NCI-H460 (cell line): ENCODE results near the gene HS3ST6.

DNA sequence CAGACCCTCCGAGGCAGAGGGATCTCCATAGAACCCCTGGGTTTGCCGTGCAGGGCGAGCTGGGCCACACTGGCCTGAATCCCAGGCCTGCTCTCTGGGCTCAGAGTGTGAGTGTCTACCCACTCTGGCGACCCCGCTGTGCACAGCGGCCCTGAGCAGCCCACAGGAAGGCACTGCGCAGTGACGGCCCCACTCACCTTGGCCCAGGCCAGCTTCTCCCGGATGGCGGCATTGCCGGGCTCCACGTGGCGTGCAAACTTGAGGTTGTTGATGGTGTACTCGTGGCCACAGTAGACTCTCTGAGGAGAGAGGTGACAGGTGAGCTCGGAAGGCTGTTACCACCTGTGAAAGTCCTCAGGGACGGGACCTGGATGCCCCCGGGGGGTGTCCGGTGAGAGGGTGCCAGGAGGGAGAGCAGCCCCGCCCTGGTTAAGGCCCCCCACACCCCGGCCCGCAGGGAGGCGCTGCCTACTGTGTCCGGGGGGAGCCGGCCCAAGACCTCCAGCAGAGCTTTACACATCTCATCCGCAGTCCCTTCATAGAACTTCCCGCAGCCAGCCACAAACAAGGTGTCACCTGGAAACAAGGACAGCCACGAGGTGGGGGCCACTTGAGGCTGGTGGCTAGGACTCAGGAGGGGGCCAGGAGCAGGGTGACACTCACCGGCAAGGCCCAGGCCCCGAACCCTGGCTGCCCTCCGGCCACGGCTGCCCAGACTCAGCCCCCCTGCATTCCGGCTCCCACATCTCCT lies 9.8 kb downstream of the HAGH start:
RAMPAGE:
- cytosol, long total RNA: no peak
- long total RNA: no peak
- nucleus, long total RNA: no peak

RAMPAGE:
- cytosol, long total RNA: no peak
- long total RNA: no peak
- nucleus, long total RNA: no peak
Observed at GRCh38 chr16:1839443-1840050, 12.5 kb downstream of the FAHD1 start.

GRCh38 chr16:1918306-1918770 lies at the start of gene HS3ST6:
HS3ST6 (minus strand) TSS chr16:1918415.
RAMPAGE:
- cytosol, long total RNA: no peak
- long total RNA: no peak
- nucleus, long total RNA: no peak

RAMPAGE:
- cytosol, long total RNA: start-site peak on the minus strand at chr16:1962747-1962903, 120 and 750 reads in 2 replicates
- long total RNA: no peak
- nucleus, long total RNA: no peak
Observed at GRCh38 chr16:1962247-1962954, 2.2 kb downstream of the RPS2 start.

RAMPAGE:
- cytosol, long total RNA: no peak
- long total RNA: no peak
- nucleus, long total RNA: no peak
Observed at GRCh38 chr16:1996824-1997811, 7.3 kb downstream of the SYNGR3 start.

DNA sequence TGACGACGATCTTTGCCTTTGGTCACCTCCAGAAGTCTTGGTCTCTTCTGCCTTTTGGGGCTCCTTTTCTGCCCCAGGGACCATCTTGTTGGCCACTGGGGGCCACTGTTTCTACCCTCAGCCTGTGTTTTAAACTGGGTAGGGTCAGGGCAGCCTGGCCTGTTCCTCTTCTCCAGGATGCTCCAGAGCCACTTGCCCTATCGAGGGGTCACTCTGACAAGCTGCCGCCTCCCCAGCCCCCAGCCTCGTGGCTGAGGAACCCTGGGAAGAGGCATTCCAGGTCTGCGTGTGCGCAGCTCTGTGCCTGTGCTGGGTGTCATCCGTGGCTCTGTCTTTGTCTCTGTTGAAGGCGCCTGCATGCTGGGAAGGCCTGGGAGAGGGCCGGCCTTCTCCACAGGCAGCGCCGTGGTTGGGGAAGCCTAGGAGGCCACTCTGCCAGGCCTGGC lies 3.2 kb downstream of the NHERF2 start:
RAMPAGE:
- cytosol, long total RNA: no peak
- long total RNA: no peak
- nucleus, long total RNA: no peak

DNA sequence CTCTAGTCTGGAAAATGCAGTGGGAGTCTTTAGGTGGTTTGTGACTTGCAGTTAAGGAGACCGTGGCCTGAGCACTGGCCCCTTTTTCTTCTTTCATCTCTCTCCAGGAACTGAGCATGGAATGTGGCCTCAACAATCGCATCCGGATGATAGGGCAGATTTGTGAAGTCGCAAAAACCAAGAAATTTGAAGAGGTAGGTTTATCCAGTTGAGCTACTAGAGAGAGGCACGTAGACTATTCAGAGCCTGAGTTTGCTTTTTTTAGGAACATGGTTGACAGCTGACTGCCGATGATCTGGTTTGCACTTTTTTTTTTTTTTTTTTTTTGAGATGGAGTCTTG lies 2.5 kb downstream of the TSC2 start:
RAMPAGE:
- cytosol, long total RNA: no peak
- long total RNA: no peak
- nucleus, long total RNA: no peak

RAMPAGE:
- cytosol, long total RNA: no peak
- long total RNA: no peak
- nucleus, long total RNA: no peak
Observed at GRCh38 chr16:2055828-2056528, 8.2 kb downstream of the TSC2 start.

RAMPAGE:
- cytosol, long total RNA: no peak
- long total RNA: no peak
- nucleus, long total RNA: no peak
Observed at GRCh38 chr16:2121770-2122312, 13.9 kb downstream of the PKD1 start.

DNA sequence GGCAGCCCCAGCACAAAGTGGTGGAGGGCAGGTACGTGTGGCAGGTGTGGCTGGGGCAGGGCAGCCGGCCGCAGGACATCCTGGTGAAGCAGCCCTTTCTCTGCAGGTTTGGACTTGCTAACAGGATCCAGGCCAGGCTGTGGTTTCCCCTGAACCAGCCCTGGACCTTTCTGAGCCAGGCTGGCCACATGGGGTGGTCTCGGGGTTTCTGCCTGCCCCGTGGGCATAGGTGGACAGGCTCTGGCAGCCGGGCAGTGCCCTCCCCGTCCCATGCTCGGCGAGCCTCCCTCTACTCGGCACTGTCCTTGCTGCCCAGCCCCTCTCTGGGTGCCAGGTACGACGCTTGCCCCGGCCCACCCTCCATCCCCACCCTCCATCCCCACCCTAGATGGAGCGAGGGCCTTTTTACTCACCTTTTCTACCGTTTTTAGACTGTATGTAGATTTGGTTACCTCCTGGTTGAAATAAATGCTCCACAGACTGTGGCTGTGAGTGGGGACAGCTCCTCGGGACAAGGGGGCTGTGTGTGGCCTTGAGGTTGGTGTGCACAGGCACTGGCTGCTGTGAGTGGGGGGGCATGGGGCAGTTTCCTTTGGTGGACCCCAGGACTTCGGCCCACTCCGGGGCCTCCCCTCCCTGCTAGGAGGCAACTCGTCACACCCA lies 19.8 kb downstream of the CASKIN1 start:
RAMPAGE:
- cytosol, long total RNA: no peak
- long total RNA: no peak
- nucleus, long total RNA: no peak

RAMPAGE:
- cytosol, long total RNA: no peak
- long total RNA: no peak
- nucleus, long total RNA: no peak
Observed at GRCh38 chr16:2226248-2226954, 3.0 kb downstream of the E4F1 start.

DNA sequence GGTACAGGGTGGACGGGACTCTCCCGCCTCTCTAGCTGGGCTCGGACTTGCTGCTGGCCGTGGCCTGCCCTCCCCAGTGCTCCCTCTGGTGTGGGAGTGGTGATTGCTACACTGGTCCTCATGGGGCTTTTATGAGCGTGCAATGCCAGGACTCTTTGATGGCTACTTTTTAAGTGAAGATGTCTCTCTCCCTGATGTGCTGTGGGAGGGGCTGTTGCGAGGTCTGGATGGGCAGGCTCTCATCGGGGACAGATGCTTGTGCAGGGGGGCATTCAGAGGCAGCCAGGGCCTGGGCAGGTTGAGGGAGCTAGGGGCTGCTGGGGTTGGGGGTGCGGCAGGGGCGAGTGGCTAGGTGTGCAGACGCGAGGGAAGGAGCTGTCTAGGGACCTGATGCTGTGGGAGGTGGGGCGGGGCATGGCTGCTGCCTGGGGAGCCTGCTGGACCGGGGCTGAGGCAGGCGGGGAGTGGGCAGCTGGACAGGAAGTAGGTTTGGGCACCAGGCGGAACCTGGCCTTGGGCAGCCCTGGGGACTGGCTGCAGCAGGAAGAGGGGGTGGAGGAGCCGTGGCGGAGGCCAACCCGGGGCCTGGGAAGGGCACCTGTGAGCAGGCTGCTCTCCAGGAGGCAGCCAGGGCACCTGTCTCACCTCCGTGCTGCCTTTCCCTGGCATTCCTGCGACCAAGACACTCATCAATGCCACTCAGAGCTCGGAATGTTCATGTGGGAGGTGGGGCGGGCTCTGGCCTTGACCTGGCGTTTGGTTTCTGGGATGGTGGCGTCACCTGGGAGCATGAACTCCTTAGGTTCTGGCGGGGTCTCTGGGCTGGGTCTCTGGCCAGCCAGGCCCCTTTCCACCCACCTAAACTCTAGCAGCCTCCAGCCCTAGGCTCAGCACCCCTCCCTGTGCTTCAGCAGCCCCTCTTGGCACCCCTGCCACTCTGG lies 5.9 kb upstream of the DNASE1L2 start:
RAMPAGE:
- cytosol, long total RNA: no peak
- long total RNA: no peak
- nucleus, long total RNA: no peak

DNA sequence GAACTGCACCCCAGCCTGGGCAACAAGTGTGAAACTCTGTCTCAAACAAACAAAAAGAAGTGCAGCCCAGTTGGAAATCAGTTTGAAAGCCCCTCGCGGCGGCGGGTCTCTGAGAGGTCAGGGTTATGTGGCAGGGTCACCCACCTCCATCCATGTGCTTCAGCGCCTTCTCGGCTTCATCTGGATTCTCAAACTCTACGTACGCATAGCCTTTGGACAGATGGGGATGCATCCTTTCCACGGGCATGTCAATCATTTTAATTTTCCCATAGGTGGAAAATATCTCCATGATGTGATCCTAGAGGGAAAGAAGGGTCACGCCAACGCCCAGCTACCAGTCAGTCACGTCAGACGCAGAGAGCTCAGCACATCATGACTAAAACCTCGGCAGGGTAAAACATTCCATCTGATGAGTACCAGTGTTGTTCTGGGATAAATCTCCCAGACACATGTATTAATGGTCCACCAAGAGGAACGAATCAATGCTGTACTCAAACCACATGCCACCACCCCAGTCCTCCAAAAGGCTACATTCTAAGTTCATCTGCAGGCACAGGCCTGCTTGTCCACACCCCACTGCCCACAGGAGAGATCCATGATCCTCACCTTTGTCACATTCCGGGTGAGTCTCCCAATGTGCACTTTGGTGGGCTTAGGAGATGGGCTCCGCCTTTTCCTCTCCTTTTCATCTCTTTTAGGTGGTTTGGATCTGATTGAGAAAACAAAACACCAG lies 5.6 kb downstream of the RNPS1 start:
RAMPAGE:
- cytosol, long total RNA: no peak
- long total RNA: no peak
- nucleus, long total RNA: no peak

DNA sequence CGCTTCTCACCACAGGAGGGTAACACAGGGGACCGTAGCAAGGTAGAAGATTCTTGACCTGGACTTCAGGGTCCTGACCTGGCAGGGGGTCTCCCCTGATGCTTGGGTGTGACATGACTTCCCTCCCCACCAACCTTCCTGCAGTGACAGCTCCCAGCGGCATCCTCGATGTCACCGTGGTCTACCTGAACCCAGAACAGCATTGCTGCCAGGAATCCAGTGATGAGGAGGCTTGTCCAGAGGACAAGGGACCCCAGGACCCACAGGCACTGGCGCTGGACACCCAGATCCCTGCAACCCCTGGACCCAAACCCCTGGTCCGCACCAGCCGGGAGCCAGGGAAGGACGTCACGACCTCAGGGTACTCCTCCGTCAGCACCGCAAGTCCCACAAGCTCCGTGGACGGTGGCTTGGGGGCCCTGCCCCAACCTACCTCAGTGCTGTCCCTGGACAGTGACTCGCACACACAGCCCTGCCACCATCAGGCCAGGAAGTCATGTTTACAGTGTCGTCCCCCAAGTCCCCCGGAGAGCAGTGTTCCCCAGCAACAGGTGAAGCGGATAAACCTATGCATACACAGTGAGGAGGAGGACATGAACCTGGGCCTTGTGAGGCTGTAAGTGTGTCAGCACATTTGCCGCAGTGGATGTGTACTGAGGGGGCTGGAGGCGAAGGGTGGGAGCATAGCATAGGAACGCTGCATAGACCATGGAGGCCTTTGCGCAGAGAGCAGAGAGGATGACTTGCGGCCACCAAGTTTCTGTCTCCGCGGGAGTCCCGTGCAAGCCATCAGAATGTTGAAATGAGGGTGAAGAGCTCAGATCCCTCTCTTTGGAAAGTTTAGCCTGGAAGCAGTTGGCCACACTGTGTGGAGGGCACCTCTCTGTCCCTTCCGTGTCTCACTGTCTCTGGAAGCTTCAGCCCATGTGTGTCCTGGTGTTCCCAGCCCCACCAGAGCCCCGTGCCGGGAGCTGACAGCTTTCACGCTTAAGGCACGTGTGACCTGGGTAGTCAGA lies 3.2 kb upstream of the TEDC2 start:
RAMPAGE:
- cytosol, long total RNA: no peak
- long total RNA: no peak
- nucleus, long total RNA: no peak

GRCh38 chr16:2501229-2501902 lies 12.4 kb upstream of the ATP6V0C start:
RAMPAGE:
- cytosol, long total RNA: no peak
- long total RNA: no peak
- nucleus, long total RNA: no peak

DNA sequence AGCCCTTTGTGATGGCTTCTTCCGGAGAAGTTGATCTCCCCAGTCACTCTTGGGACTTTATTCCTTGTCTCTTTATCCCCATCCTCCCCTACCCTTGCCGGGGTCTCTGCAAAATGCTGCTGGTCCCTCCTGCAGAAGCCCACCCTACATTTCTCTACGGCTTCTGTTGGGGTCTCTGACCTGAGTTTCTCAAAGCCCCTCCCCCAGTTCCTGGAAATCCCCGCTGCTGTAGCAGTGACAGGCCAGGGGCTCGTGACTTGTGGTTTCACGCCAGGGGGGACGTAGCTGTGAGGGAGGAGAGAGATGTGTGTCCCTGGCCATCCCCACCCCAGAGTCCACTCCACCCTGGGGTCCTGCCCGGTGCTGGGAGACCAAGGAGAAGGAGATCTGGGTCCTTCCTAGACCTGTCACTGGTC lies 3.9 kb upstream of the ATP6V0C start:
RAMPAGE:
- cytosol, long total RNA: no peak
- long total RNA: no peak
- nucleus, long total RNA: no peak

GRCh38 chr16:2535414-2536032 lies 2.3 kb upstream of the PDPK1 start:
RAMPAGE:
- cytosol, long total RNA: no peak
- long total RNA: no peak
- nucleus, long total RNA: no peak

DNA sequence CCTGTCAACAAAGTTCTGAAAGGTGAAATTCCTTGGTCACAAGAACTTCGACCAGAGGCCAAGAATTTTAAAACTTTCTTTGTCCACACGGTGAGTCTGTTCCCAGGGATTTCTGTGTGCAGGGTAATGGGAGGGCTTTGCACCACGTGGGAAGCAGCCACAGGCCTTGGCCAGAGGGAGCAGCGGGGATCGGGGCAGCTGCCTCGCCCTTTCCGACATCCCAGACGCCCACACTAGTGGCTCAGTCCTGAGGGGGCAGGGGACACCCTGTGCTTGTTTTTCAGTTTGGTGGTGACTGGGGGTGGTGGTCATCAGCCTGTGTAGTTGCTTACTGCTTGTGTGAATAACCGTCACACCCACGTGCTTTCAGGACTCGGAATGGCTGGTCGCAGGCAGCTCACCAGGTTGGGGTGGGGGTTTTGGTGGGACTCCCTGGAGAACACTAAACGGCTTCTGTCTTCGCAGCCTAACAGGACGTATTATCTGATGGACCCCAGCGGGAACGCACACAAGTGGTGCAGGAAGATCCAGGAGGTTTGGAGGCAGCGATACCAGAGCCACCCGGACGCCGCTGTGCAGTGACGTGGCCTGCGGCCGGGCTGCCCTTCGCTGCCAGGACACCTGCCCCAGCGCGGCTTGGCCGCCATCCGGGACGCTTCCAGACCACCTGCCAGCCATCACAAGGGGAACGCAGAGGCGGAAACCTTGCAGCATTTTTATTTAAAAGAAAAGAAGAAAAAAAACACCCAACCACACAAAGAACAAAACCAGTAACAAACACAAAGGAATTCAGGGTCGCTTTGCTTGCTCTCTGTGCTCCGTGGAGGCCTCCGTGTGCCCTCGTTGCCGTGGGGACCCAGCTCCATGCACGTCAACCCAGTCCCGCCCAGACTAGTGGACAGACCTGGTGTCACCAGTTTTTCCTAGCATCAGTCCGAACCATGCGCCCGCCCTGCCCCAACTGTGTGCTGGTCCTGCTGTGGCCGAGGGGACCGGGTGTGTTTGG lies 59.7 kb downstream of the PDPK1 start:
RAMPAGE:
- cytosol, long total RNA: no peak
- long total RNA: no peak
- nucleus, long total RNA: no peak

DNA sequence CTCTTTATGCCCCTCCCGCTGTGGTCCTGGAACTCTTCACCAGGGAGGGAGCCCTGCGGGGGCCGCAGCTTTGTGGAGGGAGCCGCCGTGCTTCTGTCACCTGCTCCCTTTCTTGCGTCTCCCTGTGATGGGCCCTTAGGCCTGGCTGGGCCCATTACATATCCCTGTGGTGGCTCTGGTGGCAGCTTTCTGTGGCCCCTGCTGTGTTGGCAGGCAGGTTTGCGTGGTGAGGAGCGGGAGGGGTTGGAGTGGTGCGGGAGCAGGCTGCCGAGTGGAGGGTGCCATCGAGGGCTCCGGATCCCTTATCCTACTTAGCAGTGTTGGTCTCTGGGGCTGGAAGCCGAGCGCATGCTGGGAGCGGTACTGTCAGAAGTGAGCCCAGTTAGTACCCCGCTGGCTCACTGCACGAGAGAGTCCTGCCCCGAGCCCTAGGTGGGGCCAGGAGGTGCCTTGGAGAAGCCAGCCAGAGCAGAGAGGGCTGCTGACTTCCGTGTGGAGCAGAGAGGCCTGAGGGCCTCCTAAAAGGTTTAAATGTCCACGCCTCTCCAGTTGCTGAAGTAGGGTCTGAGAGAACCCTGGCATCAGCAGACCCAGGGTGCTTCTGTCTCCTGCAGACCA lies 60.5 kb downstream of the PDPK1 start:
RAMPAGE:
- cytosol, long total RNA: no peak
- long total RNA: no peak
- nucleus, long total RNA: no peak

DNA sequence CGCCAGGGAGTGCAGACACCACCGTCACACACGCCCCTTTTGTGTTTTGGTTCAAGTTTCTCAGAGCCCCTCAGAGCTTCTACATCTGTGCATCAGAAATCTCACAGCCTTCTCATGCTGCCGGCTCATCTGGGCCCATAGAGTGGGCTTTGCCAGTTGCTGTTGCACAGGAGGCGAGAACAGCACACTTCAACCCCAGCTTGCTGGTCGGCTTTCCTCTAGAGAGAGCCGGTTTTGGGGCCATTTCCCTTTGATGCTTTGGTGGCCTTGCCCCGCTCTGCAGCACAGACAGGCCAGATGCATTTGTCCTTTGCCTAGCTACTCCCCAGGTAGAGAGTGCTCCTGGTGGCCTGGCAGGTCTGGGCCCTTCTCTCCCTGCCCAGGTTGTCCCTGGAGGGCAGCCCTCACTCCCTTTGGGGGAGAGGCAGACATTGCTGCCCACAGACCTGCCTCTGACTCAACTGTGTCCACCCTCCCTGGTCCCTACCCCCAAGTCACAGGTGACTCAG lies 61.0 kb downstream of the PDPK1 start:
RAMPAGE:
- cytosol, long total RNA: no peak
- long total RNA: no peak
- nucleus, long total RNA: no peak